H7 (cell line): ENCODE results near the gene DYNAP.

DNA sequence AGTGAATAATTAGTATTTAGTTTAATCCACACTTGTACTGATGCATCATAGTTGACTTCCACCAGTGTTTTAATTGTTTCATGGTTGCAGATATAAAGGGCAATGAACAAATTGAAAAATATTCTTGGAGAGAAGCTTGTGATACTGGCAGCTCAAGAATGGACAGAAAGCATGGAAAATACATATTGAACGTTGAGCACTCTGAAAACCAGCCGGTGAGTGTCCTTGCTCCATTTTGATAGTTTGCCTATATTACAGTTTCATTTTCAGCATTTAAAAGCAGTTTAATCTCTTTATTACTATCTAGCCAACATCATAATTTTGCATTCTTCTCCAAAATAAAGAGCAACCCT is at the start of gene DYNAP:
Gene DYNAP, plus strand, starts transcription at position 121 of the 353 bp plus-strand sequence.
- RAMPAGE, long total RNA, result no peak

GRCh38 chr18:54945631-54946103 is 13.6 kb downstream of the CCDC68 start:
- RAMPAGE, long total RNA, result no peak

DNA sequence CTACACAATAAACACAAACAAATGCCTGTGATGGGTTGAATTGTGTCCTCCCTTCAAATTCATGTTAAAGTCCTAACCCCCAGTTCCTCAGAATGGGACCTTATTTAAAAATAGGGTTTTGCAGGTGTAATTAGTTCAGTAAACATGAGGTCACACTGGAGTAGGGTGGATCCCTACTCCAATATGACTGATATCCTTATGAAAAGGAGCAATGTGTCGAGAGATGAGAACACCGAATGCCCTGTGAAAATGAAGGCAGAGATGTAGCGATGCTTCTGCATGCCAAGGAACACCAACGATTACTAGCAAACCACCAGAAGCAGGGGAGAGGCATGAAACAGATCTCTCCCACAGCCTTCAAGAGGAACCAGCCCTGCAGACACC is 11.2 kb downstream of the CCDC68 start:
- RAMPAGE, long total RNA, result no peak

DNA sequence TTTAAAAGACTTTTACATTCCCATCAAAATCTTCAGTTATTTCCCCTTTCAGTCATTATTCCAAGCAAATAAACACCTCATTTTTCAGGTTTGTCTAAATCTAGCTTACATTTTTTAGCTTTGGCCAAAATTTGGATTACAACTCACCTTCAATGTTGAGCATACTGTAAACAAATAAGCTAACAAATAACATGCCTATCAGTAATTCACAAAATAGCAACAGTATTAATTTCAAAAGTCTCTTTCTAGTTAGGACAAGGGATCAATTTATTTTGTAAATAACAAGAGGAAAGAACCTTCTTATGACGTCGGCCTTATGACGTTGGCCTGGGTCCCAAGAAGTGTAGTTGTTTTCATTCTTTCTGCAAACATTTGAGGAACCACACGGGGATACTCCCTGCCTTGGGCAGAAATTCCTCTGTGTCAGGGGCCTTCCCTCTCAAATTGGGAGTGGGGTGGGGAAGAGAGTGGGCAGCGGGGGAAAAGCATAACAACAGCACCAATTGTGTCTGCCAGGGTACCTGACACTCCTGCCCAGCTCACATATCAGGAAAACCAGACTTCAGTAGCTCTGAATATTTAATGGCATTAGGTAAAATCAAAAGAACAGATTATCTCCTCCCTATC is 1.3 kb downstream of the CCDC68 start:
- RAMPAGE, long total RNA, result no peak

- RAMPAGE, long total RNA, result no peak
Measured at GRCh38 chr18:55187567-55188044, 228.3 kb upstream of the CCDC68 start.

DNA sequence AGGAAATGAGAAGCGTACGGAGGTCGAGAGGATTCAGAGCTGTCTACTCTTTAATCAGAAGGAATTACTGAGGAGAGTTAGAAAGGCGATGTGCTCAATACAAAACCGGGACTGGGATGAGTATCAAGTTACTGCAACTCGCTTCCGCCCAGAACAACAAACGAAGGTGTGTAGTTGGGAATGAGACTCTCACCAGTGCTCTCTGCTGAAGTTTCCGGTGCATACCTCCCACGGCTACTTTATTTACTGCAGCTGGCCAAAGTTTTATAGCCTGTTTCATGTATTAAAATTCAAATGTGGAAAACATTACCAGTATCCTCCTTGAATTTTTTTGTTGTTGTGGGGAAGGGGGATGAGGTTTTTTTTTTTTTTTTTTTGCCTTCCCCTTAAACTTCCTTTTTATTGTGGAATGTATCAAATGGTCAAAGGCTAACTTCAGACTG is 292.3 kb upstream of the CCDC68 start:
- RAMPAGE, long total RNA, result no peak

DNA sequence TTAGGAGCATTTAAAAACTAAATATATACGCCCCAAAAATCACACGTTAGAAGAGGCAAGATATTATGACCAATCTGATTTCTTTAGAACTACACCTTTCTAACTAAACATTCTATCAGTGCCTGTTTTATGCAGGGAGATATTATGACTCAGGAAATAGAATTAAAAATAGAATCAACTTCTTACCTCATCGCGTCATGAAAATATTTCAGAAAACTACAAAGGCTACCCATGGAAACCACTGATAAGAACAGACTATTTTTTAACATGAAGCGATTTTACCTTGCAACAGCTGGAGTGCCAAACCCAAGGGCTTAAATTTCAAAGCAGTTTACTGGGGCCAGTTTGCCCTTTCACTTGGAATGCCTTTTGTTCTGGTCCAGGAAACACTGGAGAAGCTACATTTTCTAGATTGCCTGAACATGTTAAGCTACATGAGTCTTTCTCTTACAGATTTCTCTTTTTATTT is 304.8 kb upstream of the CCDC68 start:
- RAMPAGE, long total RNA, result no peak

GRCh38 chr18:55403479-55403971 is 184.5 kb downstream of the TCF4 start:
- RAMPAGE, long total RNA, result no peak

DNA sequence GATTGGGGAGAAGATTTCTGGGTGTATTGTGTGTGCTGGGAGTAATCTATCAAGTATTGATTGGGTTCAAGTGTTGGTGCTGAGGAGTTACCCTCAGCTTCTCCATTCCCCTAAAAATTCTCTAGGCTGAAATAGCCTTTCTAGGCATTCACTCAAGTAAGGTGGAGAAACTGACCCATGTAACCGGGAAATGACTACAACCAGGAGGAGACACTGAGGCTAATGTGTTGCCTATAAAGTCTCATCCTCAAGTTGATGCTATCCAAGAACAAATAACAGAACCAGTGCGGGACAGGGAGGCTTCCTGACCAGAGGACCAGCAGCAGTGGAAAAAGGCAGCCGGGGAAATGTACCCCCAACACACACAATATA is 80.2 kb downstream of the TCF4 start:
- RAMPAGE, long total RNA, result no peak

DNA sequence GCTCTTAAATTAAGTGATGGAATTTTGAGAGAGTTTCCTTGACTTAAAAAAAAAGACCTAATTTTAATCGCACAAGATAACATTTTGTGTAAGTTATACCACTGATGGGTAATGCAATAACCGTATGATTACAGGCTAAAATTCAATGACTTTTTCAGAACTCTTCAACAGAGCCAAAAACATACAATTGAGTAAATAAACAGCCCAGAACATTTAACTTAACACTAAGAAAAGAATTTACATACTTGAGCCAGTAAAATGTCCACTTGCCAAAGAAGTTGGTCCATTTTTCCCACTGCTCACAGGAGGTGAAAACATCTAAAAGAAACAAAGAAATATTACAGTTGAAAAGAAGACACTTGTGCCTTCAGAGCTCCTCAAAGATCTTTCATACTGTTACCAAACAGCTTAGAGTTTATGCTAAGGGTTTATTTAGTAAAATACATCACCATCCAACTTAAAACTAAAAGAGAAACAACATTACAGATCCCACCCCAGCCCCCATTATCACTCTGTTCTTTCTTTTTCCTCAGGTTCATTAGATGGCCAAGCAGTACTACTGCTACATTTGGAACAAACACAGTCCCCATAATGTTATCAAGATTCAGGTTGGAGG is 2.8 kb downstream of the TCF4 start:
- RAMPAGE, long total RNA, result no peak

DNA sequence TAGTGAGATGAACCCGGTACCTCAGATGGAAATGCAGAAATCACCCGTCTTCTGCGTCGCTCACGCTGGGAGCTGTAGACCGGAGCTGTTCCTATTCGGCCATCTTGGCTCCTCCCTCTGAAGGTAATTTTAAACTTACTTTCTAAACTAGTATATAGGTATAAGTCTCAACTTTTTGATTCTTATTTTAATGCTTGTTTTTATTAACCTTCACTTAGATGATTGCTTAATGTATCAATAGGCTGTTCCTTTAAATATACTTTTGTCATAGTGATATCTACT is 133.4 kb upstream of the TCF4 start:
- RAMPAGE, long total RNA, result no peak

- RAMPAGE, long total RNA, result no peak
Measured at GRCh38 chr18:56508734-56509213, 129.6 kb downstream of the TXNL1 start.

GRCh38 chr18:56789318-56789735 is 138.2 kb downstream of the WDR7 start:
- RAMPAGE, long total RNA, result no peak

GRCh38 chr18:57433933-57434228 is 1.3 kb upstream of the ONECUT2 start:
- RAMPAGE, long total RNA, result no peak

DNA sequence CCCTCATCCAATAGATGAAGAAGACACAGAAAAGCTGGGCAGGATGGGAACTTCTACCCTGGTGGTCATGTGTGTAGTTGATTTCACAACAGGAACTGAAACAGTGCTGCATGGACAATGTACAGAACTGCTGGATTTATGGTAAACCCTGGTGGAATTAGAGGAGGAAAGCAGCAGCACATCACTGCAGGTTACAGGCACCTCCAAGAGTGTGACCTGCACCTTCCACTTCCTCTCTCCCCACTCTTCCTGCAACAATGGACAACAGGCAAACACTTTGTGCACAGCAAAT is 31.3 kb downstream of the FECH start:
- RAMPAGE, long total RNA, result no peak

- RAMPAGE, long total RNA, result no peak
Measured at GRCh38 chr18:57784505-57785244, 18.4 kb downstream of the ATP8B1 start.

DNA sequence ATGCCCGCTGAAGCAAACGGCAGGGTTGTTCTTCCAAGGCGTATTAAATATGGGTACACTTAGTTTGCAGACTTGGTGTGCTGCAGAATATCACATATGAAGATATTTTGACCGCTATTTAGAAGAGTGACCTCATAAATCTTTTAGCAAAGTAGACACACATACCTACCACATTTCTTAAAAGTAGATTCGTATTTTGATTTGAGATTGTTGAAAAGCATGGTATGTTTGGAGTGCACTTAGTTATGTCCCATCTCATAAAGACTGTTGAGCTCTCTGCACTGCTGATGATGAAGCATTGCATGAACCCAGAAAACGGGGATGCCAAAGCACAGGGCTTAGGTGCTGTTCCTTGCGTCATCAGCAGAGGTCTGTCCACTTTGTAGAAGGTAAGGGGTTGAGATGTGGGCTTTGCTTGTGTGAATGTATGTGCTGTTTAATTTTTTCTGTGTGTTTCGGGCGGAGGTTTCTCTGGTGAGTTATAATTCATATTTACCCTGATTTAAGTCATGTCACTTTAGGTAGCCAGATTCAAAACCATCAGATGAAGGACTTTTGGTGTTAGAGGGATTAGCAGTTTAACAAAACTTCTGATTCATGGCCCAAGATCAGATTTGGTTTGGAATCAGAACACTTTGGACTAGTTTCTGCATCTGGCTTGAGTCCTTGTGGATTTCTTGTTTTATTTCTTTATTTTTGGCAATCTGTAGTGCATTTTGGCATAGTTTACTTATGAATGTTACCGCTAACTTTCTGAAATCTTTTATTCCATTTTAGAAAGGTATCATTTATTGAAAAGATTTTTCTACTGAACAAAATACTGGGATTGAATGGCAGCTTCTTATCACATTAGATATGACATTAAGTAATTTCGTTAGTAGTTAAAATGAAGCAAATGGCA is 3.3 kb downstream of the NEDD4L start:
- RAMPAGE, long total RNA, result no peak

DNA sequence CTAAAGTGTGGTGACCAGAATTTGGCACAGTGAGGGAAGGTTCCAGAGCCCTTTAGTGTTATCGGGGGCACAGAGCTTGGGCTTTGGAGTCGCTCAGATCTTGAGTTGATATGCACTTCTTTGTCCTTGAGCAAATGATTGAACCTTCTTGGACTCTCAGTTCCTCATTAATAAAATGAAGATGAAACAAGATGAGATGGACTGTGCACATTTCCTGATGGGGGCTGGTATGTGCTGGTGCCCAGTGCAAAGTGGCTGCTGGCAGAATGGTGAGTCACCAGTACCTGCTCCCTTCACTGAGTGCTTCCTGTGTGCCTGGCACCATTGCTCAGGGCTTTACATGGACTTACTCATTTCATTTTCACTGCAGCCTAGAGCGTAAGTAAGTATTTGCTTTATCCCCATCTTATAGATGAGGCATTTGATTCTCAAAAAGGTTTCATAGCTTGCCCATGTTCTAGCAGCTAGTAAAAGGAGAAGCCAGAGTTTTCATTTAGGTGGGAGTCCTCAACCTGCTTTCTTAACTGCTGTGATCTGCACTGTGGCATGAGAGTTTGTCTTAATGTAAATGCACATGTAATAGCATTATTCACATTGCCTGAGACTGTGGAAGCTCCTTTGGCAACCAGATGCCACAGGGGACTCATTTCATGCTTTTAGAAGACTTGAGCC is 47.4 kb downstream of the NEDD4L start:
- RAMPAGE, long total RNA, result no peak

GRCh38 chr18:58101080-58101752 is 57.2 kb downstream of the NEDD4L start:
- RAMPAGE, long total RNA, result no peak

DNA sequence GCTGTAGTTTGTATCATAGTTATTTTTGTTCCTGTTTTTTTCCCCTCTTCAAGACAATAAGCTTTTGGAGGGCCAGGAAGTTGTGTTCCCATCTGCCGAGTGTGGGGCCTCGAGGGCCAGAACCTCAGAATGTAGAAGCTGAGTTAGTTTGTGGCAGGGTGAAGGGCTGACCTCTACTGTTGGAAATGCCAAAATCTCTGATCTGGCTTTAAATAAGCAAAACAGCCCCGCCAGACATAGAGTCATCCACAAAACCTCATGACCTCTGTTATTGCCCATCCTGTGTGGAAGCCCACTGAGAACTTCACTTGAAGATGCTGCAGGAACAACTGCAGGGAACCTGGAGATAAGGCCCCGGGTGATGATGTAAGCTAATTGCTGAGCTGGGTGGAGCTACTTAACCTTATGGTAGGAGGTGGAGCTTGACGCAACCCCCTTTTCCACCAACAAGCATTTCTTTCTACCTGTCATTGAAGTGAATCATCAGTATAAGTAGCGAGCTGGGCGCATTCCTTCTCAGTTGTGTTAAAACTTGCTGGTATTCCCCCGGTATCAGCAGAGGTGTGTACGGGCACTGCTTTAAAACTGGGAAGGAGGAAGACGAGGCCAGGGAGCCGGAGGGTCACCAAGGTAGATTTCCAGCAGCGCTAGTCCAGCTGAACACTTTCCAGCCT is 177.2 kb downstream of the NEDD4L start:
- RAMPAGE, long total RNA, result no peak